ENCODE measurements around the genes TMC5 and VPS35L.

GRCh38 chr16:15854079-15854495 is 2.7 kb downstream of the MYH11 start:
- PRO-cap, result no peak

GRCh38 chr16:15857705-15858787 is 1.2 kb upstream of the MYH11 start:
- PRO-cap, result no peak

GRCh38 chr16:15954730-15955133 is 5.3 kb downstream of the ABCC1 start:
- PRO-cap, result no peak

- PRO-cap, result no peak
These were observed 34.5 kb downstream of the ABCC1 start for GRCh38 chr16:15983747-15984408.

- PRO-cap, result no peak
These were observed 167.8 kb downstream of the XYLT1 start for GRCh38 chr16:17302985-17303422.

GRCh38 chr16:17312091-17312410 is 158.7 kb downstream of the XYLT1 start:
- PRO-cap, result bidirectional peak, plus-strand start at chr16:17312266, minus-strand start at chr16:17312157

- PRO-cap, result no peak
These were observed 123.9 kb downstream of the XYLT1 start for GRCh38 chr16:17346449-17347673.

DNA sequence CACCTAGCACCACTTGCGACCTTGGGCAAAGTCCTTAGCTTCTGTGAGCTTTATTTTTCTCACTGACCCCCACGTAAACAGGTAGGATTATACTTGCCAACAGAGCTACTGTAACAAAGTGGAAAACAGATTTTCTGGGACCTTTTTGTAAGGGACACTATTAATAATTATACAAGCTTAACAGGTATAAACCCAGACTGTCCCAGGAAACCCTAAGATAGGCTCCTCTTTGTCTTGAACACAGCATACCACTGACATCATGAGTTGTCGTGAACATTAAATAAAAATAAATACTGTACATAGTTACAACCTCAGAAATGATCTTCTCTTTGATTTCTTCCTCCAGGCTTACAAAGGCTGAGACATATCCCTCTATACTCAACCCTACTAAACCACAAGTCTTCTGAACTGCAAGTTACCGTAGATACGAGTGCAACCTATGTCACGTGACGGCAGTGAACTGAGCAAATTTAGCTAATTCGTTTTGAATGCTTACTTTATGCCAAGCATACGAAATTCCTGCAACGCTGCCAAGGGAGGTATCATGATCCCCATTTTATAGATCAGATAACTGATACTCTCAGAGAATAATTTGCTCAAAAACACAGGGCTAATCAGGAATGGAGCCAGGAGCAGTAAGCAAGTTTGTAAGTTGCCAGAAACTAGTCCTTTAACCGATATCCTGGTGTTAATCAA is 106.5 kb downstream of the XYLT1 start:
- PRO-cap, result no peak

DNA sequence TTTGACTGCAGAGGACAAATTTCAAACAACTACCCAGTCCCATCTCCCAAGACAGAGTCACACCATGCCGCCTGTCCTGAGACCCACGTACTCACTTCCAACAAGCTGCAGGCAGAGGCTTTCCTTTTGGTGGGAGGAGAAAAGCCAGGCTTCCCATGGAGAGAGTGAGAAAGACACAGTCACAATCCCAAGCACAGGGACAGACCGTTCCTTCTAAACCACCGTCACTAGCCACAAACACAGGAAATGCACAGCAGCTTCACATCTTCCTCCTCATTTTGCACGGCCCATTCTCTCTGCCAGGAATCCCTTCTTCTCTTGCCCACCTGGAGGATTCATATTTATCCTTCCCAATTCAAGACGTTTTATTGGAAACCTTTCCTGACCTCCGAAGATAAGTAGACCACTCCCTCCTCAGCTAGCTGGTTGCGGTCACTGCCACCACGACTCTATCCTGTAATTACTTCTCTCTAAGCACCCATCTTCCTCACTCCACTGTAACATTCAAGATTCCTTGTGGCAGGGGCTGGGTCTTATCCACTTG is 87.7 kb downstream of the XYLT1 start:
- PRO-cap, result no peak

DNA sequence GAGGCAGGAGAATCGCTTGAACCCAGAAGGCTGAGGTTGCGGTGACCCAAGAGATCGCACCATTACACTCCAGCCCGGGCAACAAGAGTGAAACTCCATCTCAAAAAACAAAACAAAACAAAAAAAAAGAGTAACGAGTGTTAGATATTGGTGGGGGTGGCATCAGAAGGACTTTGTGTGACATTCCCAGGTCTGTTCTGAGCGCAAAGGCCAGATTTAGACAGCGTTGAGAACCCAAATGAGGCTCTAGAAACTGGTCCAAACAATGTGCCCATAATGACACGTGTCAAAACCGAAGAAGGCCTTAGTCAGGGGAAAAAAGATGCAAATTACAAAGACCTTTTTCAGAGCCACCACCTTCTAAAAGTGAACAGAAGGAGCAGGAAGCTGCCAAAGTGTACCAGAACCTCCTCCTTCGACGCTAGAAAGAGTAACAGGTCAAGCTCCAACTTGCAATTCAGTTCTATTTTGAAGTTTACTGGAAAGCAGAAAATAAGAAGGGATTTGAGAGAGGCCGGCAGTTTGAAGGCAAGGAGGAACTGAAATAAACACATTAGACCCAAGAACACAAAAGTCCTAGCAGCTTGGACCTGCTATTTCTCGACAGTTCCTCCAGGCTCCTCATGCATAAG is 61.9 kb downstream of the XYLT1 start:
- PRO-cap, result unidirectional peak, plus-strand start at position 373 of the sequence

DNA sequence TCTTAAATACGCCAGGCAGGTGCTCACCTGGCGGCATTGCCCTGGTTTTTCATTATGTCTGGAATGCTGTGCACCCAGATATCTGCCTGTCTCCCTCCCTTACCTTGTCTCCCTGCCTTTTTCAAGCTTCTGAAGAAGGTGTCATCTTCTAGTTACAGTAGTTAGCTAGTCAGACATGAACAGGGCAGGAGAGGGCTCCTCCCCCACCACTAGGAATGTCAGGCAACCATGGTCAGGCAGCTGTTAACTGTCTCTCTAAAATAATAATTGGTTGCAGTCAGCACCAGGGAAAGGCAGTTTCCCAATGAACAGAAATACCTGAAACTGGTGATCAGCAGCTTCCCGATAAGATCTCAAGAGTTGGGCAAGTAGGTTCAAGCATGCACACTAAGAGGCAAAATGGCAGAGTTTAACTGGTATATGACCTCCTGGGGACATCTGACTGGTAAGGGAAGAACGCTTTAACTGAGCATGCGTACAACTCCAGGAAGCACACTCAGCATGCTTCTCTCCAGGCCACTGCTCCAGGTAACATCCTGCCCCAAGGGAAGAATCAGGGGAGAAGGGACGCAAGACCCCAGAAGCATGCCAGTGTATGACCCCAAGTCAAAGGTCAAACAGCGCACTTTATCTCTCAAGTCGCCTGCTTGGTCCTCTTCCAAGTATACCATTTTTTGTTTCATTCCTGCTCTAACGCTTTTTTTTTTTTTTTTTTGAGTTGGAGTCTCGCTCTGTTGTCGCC is 12.6 kb upstream of the XYLT1 start:
- PRO-cap, result no peak

DNA sequence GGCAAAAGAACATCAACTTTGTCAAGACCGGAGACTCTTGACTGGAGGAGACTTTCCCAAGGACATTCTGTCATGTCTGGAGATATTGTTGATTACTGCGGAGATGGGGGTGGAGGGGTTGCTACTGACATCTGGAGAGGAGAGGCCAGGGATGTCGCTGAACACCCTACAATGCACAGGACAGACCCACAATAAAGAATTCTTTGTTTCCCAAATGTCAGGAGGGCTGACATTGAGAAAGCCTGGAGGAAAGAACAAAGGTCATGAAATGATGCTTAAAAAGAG is 122.3 kb upstream of the XYLT1 start:
- PRO-cap, result no peak

GRCh38 chr16:18829315-18829834 is 28.0 kb upstream of the ARL6IP1 start:
- PRO-cap, result no peak

GRCh38 chr16:18858025-18858370 is 56.6 kb upstream of the ARL6IP1 start:
- PRO-cap, result no peak

- PRO-cap, result no peak
These were observed 62.3 kb upstream of the ARL6IP1 start for GRCh38 chr16:18863493-18864276.

DNA sequence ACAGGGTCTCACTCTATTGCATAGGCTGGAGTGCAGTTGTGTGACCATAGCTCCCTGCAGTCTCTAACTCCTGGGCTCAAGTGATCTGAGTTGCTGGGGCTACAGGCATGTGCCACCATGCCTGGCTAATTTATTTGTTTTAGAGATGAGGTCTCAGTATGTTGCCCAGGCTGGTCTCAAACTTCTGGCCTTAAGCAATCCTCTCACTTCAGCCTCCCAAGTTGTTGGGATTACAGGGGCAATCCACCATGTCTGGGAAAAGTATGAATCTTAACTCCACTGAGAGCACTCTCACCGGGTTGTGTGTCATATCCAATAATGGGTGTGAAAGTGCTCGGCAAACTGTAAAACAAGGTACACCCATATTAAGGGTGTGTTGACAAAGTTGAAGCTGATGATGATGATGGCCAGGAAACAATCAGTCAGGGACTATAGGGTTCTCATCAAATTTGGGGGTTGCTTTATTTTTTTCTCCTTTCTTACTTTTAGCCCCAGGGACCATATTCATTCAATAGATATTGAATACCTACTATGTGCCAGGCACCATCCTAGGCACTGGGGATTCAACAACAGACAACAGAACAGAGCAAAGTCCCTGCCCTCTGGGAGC is 25.4 kb upstream of the TMC5 start:
- PRO-cap, result no peak

DNA sequence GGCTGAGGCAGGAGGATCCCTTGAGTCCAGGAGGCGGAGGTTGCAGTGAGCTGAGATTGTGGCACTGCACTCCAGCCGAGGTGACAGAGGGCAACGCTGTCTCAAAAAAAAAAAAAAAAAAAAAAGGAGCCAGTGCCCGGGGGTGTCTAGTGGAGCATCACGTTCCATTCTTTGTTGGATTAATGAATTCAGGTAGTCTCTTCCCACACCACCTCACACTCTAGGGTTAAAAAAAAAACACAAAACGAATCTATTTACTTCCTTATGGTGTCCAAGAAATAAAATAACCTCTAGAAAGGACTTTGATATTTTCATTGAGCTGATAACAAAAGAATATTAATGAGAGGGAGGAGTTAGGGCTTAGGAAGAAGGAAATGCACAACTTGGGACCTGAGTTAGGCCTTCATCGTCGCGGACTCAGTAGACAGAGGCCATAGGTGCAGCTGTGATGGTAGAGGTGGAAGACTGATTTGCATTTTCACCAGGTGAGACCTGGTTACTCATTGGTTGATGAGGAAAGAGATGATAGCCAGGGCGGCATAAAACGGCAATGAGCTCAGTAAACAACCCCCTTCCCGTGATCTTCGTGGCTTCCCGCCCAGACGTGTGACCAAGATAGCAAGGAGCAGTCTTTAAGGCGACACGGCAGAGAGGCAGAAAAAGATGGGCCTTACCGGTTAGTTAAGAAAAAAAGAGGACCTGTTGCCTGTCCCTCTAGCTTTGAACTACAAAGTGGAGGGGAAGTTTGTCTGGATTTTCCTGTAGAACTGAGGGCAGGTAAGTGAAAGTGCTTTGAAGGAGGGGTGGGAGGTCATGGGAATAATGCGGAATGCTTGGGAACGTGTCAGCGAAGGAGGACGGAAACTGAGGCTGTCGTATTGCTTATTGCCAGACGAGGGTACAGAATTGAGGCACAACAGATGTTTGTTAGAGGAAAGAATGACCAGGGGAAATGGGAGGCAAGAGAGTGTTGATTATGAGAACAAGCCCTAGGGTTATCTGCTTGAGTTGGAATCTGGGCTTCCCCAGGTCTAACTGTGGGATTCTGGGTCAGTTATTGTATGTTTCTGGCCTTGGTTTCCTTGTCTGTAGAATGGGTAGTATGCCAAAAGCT is at the start of gene TMC5:
TSS of gene TMC5 (plus strand) at position 568 of the 1,114 bp plus-strand sequence.
- PRO-cap, result bidirectional peak, plus-strand start at position 423 of the sequence, minus-strand start at position 419 of the sequence; bidirectional peak, plus-strand start at position 601 of the sequence, minus-strand start at position 467 of the sequence; bidirectional peak, plus-strand start at position 827 of the sequence, minus-strand start at position 727 of the sequence

DNA sequence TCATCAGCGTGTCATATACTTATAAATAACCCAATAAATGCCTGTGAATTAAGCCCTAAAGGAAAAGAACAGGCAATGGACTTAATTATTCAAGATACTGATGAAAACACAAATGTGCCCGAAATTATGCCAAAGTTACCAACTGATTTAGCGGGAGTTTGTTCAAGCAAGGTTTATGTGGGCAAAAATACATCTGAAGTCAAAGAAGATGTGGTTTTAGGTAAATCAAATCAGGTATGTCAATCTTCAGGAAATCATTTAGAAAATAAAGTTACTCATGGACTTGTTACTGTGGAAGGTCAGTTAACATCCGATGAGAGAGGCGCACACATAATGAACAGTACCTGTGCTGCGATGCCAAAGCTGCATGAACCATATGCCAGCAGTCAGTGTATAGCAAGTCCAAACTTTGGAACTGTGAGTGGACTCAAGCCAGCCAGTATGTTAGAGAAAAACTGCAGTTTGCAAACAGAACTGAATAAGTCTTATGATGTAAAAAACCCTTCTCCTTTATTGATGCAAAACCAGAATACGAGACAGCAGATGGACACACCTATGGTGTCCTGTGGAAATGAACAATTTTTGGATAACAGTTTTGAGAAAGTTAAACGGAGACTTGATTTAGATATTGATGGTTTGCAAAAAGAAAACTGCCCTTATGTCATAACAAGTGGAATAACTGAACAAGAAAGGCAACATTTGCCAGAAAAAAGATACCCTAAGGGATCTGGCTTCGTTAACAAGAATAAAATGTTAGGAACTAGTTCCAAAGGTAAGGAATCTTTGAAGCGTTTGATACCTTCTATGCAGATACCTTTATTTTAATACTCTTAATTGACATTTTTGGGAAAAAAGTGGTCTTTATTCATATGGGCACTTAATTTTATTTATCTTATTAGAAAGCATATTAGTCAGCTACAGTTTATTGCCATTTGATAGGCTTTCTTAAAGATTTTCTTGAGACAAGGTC is 13.4 kb downstream of the CCP110 start:
- PRO-cap, result no peak

GRCh38 chr16:19555067-19555831 is at the start of gene VPS35L:
VPS35L (plus strand) TSS chr16:19555703.
- PRO-cap, result bidirectional peak, plus-strand start at chr16:19555429, minus-strand start at chr16:19555303; bidirectional peak, plus-strand start at chr16:19555720, minus-strand start at chr16:19555464

DNA sequence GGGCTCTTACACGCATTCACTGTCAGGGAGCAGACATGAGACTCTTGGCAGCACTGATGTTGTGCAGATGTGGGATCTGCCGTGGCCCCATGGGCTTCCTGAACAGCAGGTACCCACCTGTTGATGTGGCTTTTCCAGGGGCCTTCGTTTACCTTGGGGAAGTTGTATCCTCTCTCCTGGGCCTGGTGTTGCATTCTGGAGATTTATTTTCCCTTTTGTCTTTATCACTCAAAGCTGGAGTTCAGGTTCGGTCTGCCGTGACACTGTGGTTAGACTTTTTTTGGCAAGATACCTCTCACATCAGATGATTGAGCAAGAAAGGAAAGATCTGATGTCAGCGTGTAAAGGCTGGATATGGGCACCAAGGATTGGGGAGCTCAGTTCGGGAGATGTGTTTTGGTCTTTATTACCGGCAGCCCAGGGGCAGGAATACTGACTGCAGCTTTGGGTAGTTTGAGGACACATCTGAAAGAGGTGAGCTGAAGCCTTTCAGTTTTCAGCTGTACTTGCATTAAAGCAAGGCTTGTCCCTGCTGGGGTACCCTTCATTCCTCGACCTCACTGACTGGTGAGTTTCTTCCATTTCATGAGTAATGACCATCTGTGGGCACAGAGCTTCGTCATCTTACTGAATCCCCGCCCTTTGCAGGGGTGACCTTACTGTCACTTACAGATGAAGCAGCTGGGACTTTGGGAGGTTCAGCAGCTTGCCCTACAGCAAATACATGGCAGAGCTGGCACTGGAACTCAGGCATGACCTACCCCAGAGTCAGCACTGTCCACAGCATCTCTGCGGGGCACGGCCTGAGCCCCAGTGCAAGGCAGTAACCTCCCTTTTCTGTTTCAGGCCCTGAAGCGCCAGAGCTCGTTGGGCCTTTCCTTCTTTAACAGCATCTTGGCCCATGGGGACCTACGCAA is 19.1 kb downstream of the KNOP1 start:
- PRO-cap, result no peak